Foreskin keratinocyte (primary cell): ENCODE measurements around a stretch of chr13.

- RAMPAGE, total RNA, result no peak
Observed at GRCh38 chr13:45468551-45468999, 3.8 kb downstream of the COG3 start.

GRCh38 chr13:45701028-45701926 lies 843 bp upstream of the CBY2 start:
- RAMPAGE, total RNA, result no peak

DNA sequence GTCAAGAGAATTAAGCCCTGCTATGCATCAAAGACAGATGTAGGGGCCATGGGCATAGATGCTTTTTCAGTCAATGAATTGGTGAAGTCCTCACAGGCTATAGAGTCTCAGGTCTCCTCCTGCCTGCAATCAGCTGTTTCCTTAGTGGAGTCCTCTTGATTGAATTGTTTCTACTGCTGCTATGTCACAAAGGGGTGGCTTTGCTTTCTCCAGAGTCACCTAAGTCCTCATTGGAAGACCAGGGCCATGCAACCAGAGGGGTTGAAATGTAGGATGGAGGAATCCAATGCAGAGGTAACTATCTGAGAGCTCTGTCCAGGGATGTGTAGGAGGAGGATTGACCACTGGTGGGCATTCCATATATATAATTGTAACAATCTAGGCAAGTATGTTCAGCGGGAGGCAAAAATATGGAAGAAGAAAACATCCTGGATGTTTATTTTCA lies 1.2 kb downstream of the CBY2 start:
- RAMPAGE, total RNA, result no peak

DNA sequence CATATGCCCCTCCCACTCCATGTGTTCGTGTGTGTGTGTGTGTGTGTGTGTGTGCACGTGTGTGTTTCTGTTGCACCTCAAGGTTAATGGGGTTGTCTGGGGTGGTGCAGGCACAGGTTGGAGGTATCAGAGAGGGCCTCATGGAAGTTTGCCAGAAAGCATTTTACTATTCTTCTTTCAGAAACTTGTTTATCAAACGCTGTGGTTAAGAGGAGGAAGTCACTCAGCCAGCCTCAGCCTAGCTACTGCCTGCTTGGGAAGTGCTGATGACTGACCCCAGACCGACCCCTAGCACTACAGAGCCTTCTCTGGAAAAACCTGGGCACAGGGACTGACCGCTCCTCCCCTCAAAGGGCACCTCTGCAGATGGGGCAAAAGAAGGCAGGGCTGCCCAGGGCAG lies 4.0 kb downstream of the SIAH3 start:
- RAMPAGE, total RNA, result no peak

- RAMPAGE, total RNA, result no peak
Observed at GRCh38 chr13:45873366-45873895, 21.9 kb upstream of the SIAH3 start.

DNA sequence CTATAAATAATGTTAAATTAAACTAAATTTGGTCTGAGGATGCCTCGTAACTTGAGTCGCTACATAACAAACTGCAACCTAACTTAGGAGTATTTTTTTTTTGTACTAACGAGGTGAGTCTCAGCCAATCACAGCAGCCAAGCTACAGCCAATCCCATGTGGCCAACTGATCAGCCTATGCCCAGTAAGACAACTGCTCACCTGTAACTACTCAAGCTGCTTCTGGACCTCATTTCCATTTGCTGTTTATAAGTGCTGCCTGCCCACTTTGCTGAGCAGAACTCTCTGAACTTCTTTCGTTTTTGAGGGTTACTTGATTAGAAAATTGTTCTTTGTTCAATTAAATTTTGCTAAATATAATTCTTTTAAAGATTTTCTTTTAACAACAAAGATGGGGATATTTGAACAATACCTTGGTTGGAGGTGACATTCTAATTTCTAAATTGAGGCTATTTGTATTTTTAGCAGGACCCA lies 3.8 kb downstream of the CPB2 start:
- RAMPAGE, total RNA, result no peak

DNA sequence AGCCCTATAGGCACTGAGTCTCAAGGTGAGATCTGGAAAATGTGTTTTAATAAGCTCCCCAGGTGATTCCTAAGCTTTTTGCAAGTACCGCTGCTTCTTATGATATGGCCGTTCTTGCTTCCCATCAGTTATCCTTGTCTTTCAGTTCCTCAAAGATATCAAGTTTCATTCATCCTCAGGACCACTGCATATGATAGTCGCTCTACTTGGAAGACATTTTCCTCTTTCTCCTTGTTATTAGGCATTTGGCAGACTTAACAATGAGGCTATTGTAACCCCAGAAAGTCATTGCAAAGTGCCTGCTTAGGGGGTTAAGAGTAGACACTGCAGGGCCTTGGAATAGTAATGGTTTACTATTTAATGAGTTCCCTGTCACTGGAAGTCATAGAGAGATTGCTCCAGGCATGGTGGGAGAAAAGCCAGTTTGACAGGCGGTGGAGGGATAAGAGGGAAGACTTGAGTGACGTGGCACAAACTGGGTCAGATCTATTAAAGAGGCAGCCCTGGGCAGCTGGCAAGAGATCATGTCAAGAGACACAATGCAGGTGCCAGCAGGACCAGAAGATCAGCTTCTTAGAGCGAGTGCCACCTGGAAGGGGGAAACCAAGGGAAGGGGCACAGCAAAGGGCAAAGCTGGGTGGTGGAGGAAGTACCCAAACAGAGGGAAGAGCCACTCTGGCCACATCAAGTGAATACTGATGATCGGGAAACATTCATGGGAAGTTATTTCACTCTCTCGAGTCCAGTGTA lies 16.8 kb upstream of the CPB2 start:
- RAMPAGE, total RNA, result no peak

DNA sequence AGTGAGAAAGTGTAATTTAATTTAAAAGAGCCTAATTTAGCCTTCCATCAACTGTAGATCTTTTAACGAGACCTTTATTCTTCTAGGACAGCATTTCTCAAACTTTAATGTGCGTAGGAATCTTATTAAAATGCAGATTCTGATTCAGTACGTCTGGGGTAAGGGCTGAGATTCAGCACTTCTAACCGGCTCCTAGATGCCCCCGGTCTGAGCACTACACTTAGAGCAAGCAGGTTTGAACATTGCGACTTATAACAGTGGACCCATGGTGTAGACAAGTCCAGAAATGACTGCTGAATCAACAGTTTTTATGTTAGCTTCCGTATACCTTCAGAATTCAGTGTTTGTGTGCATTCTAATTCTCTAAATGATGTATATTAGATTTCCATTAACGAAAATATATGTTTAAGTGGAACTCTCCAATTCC lies 17.4 kb upstream of the CPB2 start:
- RAMPAGE, total RNA, result no peak

DNA sequence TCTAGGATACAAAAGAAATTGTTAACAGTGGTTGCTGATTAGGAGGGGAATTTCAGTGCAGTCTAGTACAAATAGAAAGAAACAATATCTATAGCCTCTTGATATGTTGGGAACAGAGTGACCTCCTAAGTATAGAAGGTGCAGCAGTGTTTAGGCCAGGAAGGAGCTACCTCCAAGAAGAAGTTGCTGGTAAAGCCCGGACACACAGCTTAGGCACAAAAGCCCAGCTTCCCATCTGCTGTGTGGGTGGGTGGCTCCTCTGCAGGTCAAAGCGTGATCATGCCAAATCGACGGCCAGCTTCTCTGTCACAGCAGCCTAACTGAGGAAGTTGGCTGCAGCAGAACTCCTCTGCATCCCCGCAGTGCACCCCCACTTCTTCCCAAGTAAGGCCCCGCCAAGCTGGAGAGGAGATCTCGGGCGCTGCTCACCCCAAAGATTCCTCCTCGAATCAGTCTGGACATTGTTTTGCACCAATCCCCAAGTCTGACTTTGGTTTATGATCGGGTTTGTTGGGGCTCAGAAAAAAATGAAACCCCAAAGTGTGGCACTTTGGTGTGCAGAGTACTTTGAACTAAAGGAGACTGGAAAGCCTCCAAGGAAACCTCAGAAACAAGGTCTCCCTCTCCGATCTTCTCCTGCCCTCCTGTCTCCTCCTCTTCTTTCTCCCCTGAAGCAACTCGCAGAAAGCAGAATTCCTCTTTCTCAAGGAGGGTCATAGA lies 19.7 kb upstream of the CPB2 start:
- RAMPAGE, total RNA, result no peak

DNA sequence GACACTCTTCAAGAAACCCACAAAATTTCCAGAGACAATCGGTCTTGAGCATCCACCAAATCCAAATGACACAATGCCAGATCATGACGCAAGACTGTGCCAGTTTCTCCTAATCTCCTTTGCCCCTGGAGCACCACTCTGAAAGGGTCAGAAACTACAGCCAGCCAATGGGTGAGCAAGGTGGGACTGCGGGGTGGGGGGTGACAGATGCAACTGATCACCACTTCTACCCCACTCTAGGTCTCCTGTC lies 78.8 kb downstream of the LRRC63 start:
- RAMPAGE, total RNA, result no peak

DNA sequence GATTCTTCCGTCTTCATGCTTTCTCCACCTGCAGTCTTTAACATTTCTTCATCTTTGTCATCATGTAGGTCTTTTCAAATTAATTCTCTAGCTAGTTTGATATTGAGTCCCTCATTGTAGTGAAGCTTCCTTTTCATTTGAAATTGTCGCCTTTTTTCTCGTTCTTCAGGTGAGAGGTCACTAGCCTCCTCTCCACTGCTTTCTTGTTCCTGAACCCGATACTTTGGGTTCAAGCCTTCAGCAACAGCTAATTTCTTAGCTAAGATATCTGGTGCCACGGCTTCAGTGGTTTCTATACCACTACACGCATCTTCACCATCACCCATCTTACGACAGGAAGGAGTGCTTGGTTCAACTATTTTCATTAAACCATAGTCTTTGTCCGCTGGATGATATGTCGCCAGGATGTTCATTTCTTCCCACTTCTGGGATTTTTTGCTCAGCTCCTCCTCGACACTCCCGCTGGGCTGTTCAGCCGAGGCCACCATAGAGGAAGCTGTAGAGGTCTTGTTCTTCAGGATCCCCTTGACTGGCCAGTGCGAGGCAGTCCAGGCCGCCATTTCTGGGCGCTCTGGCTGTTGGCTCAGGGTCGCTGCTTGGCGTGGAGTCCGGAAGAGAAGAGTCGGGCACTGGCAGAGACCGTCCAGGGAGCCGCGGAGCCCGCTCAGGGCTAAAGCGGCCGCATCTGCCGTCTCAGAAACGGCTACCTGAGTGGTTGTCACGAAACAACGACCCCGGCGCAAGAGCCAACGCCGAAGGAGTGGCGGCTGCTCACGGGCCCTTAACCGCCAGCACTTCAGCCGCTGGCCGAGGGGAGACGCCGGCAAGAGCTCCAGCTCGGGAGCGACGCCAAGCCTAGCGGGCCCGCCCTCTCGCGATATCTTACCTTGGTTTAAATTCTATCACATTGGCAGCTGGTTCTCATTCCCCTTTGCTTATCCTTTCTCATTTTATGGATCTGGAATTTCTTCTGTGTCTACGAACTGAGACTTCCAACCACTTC lies 50.7 kb upstream of the RUBCNL start:
- RAMPAGE, total RNA, result no peak

DNA sequence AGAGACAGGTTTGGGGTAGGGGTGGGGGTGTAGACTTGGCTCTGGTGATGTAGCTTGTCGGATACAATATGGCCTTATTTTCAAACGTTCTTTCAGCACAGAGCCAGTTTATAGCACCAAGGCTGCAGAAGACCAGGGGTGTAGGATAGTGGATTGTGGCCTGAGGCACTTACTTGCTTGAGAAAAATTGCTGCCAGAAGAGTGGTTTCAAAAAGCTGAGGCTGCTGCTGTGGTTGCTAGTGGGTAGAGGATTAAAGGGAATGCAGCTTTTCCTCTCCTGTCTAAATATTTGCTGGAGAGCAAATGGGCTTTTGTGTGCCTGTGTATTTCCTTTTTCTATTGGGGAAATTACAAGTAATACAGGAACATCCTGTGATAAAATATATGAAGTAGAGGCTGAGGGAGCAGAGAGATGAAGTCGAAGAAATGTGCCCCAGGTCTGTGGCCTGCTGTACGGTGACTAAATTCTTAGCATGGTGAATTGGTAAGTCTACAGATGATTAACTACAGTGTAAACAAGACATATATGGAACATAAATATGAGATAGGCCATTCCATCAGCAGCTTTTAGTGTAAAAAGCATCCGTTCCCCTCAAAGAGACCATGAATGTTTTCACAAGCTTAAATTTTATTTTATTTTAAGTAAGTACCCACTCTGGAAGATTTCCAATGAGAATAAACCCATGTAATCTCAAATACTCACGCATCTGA lies 112.8 kb downstream of the LRCH1 start:
- RAMPAGE, total RNA, result no peak

GRCh38 chr13:46709736-46710538 lies 87.0 kb downstream of the ESD start:
- RAMPAGE, total RNA, result no peak

DNA sequence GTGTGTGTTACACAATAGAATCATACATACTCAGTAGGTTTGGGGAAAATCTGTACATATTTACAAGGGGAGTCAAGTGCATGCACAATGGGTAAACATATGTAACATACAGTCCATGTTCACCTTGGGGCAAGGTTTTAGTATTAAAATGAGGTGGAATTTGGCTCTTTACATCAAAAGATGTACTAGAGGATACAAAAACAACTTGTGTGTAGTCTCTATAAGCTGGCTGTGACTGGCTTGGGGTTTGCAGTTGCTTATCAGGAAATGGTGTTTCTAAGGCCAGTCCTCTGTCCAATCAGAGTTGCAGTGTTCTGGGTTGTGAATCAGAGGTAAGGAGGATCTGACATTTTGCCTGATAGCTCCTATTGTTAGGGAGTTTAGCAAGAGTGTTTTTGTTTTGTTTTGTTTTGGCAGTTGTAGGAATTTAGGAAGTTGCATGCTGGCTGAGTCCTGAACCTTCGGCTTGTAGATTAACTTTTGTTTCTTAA lies 20.1 kb upstream of the ESD start:
- RAMPAGE, total RNA, result no peak

- RAMPAGE, total RNA, result no peak
Observed at GRCh38 chr13:46893815-46894563, 2.9 kb downstream of the HTR2A start.

GRCh38 chr13:47215661-47216093 lies 318.8 kb upstream of the HTR2A start:
- RAMPAGE, total RNA, result no peak

- RAMPAGE, total RNA, result no peak
Observed at GRCh38 chr13:47951898-47952527, 49.1 kb downstream of the SUCLA2 start.

- RAMPAGE, total RNA, result no peak
Observed at GRCh38 chr13:48231940-48232466, 1.0 kb upstream of the ITM2B start.

- RAMPAGE, total RNA, result no peak
Observed at GRCh38 chr13:48315886-48316543, 12.5 kb downstream of the RB1 start.

DNA sequence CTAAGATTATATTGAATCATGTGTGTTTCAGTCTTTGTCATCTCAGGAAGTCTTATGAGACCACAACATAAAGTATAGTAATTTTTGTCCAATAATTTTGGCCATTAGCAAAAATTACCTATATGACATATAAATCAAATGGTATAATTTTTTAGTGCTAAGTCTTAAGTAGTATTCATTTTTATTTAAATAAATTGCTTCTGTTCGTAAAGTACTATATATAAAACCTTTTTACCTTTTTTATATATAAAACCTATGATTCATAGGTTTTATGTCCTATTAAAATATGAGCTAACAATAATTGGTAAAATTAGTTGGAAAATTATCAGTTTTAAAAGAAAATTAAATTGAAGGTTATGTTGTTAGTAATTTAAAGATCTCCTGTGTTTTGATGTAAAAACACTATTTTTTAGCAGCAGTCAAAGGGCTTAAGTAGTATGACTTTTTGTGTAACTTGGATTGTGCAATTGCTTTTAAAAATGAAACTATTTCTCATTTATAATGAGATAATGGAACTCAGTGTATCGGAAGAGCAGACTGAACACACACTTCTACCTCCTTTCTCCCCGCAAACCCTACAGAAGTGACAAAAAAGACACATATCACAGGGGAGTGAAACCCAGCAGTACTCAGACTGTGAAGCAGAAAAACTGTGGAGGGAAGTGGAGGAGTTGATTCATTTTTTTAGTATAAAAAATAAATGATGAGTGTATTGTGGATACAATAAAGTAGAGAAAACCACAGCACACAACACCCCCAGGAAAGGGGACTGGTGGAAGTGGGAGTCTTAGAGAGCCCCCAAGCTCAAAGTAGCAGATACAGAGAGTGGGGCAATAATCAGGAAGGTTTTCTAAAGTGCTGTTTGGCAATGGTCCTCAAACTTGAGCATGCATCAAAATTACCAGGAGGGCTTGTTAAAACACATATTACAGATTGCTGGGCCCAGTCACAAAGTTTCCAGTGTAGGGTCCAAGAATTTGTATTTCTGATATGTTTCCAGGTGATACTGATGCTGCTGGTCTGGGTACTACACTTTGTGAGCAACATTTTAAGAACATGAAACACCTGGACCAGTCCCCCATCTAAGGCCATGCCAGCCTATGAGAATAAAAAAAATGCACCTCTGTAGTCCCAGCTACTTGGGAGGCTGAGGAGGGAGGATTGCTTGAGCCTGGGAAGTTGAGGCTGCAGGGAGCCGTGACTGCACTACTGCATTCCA lies 9.8 kb downstream of the LPAR6 start:
- RAMPAGE, total RNA, result no peak